ENCODE measurements around a stretch of chr2.

GRCh38 chr2:201761240-201761813 lies 19.4 kb downstream of the ALS2 start:
- RRBS = no CpG with 5 or more reads among the region's 9 CpGs

- RRBS = no CpG with 5 or more reads among the region's 6 CpGs
Observed at GRCh38 chr2:201779885-201780279, 851 bp downstream of the ALS2 start.

- RRBS = no CpG with 5 or more reads among the region's 5 CpGs
Observed at GRCh38 chr2:202113496-202113945, 40.5 kb downstream of the KIAA2012 start.

- RRBS = no CpG with 5 or more reads among the region's 3 CpGs
Observed at GRCh38 chr2:202277862-202278454, 12.4 kb downstream of the NOP58 start.

DNA sequence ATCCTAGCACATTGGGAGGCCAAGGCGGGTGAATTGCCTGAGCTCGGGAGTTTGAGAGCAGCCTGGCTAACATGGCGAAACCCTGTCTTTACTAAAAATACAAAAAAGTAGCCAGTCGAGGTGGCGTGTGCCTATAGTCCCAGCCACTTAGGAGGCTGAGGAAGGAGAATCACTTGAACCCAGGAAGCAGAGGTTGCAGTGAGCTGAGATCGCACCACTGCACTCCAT lies 23.2 kb downstream of the NOP58 start:
- RRBS = no CpG with 5 or more reads among the region's 6 CpGs

DNA sequence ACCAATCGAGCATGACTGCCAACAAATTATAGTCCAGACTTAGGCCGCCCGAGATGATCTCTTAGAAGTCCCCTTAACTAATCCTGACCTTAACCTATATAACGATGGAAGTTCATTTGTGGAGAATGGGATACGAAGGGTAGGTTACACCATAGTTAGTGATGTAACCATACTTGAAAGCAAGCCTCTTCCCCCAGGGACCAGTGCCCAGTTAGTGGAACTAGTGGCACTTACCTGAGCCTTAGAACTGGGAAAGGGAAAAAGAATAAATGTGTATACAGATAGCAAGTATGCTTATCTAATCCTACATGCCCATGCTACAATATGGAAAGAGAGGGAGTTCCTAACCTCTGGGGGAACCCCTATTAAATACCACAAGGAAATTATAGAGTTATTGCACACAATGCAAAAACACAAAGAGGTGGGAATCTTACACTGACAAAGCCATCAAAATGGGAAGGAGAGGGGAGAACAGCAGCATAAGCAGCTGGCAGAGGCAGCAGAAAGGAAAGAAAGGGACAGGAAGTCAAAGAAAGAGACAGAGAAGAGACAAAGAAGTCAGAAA lies 125.8 kb downstream of the BMPR2 start:
- RRBS = no CpG with 5 or more reads among the region's 5 CpGs

- RRBS = no CpG with 5 or more reads among the region's 8 CpGs
Observed at GRCh38 chr2:202555925-202556687, 78.7 kb upstream of the FAM117B start.

DNA sequence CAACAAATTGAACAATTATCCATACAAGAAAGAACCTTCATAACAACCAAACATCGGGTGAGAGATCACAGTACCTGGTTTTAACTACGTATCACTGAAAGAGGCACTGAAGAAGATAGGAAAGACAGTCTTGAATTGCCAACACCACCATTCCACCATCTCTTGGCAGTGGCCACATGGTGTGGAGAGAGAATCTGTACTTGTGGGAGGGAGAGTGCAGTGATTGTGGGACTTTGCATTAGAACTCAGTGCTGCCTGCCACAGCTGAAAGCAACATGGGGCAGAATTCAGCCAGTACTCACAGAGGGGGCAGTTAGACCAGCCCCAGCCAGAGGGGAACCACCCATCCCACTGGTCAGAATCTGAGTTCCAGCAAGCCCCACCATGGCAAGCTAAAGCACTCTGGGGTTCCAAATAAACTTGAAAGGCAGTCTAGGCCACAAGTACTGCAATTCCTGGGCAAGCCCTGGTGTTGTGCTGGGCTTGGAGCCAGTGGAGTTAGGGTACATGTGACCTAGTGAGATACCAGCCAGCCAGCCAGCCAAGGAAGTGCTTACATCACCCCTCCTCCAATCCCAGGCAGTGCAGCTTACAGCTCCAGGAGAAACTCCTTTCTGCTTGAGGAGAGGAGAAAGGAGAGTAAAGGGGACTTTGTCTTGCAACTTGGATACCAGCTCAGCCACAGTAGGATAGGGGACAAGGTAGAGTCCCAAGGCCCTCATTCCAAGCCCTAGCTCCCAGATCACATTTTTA lies 64.3 kb downstream of the ICA1L start:
- RRBS = no CpG with 5 or more reads among the region's 2 CpGs

- RRBS = no CpG with 5 or more reads among the region's 4 CpGs
Observed at GRCh38 chr2:203649815-203650374, 56.5 kb upstream of the CD28 start.

- RRBS = 86% methylated on average over 1 of the region's 14 CpGs
Observed at GRCh38 chr2:203835766-203836344, 31.7 kb upstream of the CTLA4 start.

DNA sequence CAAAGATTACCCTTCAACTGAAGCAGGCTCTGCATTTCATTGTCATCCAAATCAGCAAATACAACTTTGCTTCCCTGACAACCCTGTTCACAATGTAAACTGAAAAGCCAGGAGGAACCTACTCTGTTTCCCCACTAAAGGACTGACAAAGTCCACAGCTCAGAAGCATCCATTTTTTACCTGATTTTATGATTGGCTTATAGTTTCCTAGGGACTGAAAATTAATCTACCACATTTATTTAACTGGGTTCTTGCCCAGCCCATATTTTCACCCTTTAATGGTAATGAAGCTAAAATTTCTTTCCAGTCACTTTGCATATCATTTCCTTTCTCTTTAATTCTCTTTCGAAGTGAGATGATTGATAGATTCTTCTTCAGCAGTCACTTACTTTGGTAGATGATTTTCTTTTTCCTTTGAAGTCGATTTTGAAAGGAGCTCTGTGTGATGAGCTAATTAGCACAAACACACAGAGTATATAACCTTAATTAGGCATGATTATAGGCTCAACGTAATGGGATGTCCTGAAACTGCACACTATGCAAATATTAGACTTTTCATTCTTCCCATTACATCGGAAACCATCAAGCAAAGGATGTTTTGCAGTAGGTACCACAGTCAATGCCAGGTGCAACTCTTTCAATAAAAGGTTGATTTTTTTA lies 6.5 kb upstream of the CTLA4 start:
- RRBS = no CpG with 5 or more reads among the region's 4 CpGs

DNA sequence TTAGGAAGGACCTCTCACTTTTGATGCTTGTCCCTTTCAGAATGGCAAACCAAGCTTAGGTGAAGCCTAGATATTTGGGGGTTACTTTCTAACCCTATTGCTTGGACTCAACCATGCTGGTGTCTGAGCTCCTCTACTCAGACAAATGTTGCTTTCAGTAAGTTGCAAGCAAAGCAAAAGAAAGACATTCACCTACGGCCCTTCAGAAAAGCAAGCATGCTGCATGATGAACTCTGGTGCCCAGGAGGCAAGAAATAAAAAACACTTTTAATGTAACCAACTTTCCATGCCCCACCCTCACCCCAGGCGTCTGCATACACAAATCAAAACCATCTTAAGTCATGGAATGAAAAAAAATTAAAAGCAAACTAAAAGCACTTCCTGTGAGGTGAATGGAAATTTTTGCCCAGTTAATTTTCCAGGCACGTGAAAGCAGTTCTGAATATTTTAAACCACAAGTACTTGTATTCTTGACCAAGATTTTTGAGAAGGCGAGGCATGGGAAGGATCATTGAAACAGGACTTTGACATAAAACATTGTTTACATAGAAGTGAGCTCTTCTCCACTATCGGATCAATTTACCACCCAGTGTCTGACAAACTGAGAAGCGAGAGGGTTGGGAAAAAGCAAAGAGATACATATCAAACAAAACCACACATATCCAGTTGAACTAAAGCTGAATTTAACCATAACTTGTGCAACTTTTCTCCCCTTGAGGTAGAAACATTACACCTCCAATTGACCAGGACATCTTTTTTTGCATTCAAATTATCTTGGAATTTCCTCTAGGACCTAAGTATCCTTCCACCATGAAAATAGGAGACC lies 2.5 kb upstream of the ICOS start:
- RRBS = no CpG with 5 or more reads among the region's 6 CpGs

DNA sequence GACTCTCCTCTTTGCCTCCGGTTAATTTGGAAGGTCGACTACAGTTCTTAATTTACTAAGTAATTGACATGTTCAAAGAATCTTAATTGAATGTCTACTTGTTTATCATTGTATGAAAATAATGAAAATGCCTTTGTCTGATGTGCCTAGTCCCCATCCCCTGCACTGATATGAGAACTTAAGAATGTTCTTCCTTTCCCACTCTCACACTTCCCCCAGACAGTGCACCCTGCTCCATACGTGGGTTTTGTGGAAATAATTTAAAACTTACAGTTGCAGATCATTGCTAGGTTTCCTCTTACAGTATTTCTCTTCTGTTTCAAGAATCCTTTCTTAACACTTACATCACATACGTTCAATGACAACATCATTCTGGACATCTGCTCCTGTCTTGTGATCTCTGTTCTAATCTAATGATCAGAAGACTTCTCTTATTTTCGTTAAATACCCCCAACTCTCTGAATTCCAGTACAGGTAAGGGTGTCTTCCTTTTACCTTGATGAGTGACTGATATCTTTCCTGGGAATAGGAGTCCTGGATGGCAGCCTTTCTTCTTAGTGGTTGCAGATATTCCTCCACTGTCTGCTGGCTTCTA lies 3.6 kb downstream of the ICOS start:
- RRBS = no CpG with 5 or more reads among the region's 5 CpGs

GRCh38 chr2:204321924-204322222 lies 223.4 kb upstream of the PARD3B start:
- RRBS = no CpG with 5 or more reads among the region's 2 CpGs

DNA sequence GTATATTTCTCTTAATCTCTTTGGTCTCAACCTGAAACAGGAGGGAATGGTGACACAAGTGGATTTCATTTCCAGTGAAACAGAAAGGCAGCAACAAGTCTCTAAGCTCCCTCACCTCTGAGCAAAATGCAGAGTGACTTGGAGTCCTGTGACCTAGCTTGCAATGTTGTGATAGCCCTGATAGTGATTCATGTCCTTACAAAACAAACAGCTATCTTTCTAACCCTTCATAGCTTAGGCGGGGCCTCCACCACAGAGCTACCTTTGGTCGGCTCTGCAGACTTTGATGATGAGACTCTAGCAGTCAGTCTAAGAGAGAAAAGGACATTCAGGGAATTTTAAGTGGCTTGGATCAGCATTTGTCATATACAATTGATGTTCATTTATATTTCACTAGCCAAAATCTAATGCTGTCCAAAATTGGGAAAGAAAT lies 137.6 kb upstream of the PARD3B start:
- RRBS = no CpG with 5 or more reads among the region's 2 CpGs

DNA sequence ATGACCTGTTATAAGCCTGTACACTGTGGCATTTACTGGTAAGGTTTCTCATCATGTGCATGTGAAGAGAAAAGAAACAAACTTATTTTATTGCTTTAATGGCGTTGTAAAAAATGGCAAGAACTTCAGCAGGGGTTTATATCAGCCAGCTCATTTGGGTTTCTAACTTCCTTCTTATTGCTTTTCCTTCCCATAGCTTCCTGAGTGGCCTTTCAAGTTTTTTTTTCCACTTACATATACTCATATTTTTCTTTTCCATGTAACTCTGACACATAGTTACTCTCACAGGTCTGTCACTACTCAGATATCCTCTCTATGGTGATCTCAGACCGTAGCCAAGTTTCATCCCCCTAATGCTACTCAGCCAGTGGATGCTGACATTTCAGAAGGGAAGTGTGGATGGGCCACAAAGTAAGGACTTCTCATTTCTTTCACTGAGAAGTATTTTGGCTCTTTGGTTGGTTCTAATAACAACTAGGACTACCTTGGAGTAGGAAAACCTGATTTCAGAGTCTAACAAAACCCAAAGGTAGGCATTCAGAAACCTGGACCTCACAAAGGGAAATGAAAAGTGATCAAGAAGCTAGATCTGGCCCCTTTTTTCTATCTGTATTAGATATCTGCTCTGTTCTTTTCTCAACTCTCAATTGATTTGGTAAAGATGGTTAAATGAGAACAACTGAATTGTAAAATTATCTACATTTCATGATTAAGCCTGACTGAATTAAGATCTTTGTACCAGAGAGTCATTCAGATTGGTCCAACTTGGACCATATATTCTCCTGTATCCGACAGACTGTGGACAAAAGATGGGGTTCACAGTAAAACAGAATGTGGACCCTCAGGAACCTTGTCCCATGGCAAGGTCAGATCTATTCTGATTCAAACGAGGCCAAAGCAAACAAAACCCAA lies 198.4 kb downstream of the PARD3B start:
- RRBS = no CpG with 5 or more reads among the region's 4 CpGs

DNA sequence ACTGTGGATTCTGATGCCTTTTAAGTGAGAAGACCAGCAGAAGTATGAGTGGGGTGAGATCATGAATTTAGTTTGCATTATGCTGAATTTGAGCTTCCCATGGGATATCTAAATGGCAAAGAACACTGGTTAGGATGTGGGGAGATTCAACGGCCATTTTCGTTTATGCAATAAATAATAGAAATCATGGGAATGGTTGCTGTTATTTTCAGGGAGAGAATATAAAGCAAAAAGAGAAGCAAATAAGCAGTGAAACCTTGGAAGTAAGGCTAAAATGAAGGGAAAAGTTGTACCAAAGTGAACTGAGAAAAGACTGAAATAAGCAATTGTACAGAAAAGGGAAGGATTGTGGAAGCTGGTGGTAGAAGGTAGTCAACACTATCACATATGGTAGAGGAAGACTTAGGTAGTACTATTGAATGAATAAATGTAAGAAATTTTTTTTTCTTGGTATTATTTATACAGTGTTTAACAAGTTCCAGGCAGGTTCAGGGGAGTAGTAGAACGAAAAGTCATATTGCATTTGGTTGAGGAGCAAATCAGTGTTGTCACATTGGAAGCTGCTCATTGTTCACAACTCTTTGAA lies 376.8 kb downstream of the PARD3B start:
- RRBS = no CpG with 5 or more reads among the region's 3 CpGs

DNA sequence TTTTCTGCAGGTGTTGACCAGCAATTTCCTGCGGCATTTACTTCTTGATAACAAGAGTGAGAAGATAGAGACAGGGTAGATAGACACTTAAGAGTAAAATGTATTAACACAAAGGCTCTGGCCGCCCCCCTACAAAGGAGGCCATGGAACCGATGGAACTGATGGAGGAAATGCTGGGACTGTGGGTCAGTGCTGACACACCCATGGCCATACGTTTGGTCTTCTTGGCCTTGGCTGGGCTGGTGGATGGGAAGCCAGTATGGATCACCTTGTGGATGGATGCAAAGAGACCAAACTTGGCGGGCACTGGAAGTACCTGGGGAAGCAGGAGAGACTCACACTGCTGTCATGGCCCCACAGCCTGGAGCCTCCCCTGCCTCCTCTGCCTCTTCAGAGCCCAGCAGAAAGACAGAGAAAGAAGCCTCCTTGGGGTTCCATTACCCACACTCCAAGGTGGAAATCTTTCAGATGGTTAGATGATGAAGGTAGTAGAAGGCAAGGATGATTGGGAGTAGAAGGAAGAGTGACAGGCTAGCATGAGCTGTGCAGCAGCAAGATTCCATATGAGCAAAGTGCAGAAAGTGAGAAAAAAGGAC lies 429.0 kb upstream of the NRP2 start:
- RRBS = no CpG with 5 or more reads among the region's 5 CpGs

- RRBS = no CpG with 5 or more reads among the region's 3 CpGs
Observed at GRCh38 chr2:205688727-205689125, 6.4 kb downstream of the NRP2 start.

- RRBS = no CpG with 5 or more reads among the region's 6 CpGs
Observed at GRCh38 chr2:205700099-205700600, 17.8 kb downstream of the NRP2 start.